Airway epithelial cell (primary cell): ENCODE measurements around a stretch of chr6.

GRCh38 chr6:7166112-7167244, 58.7 kb downstream of the RREB1 start:
- RAMPAGE, long total RNA, result no peak

- RAMPAGE, long total RNA, result no peak
Measured at GRCh38 chr6:7191973-7192327, 84.2 kb downstream of the RREB1 start.

DNA sequence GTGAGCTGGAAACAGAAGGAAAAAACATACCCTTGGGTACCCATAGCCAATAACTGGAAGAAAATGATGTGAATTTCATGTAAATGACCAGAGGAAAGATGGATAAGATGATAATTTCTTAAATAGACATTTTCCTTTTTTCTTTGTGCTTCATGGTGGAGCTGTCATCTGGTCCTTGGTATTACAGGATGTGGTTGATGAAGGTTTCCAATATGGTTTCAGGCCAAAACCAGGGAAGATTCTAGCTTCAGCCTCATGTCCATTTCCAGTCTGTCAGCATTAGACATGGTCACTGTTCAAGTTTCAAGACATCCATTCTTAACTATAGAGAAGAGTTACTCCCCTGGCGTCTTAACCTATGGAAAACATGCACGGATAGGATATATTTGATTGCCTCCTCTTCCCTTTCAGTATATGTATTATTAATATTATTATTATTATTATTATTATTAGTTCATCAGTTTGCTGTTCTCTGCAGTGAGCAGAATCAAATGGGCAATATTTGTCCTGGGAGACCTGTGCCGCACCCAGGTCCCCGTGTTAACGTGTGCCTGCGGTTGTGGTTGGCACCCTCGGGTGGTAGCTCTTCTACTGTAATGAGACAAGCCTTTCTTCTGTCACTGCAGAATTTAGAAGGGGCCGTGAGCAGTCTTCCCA, 63.5 kb downstream of the SSR1 start:
- RAMPAGE, long total RNA, result no peak

- RAMPAGE, long total RNA, result no peak
Measured at GRCh38 chr6:7389149-7389590, 372 bp downstream of the CAGE1 start.

GRCh38 chr6:7390503-7390867, 877 bp downstream of the RIOK1 start:
- RAMPAGE, long total RNA, result no peak

- RAMPAGE, long total RNA, result no peak
Measured at GRCh38 chr6:7542721-7543493, 1.4 kb downstream of the DSP start.

- RAMPAGE, long total RNA, result no peak
Measured at GRCh38 chr6:7566213-7566535, 23.8 kb upstream of the SNRNP48 start.

DNA sequence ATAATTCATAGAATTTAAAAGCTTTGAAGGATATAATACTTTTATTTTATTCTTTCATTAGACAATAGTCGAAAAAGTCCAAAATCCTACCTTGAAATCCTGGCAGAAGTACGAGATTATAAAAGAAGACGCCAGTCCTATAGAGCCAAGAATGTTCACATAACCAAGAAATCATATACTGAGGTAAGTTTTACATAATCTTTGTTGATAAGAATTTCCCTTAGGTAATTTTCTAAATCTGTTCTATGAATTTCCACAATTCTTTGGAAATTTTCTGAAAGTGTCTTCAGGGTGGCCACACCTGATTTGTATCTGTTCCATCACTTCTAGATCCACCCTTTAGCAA, 12.5 kb downstream of the SNRNP48 start:
- RAMPAGE, long total RNA, result no peak

- RAMPAGE, long total RNA, result no peak
Measured at GRCh38 chr6:7642672-7643136, 52.7 kb downstream of the SNRNP48 start.

DNA sequence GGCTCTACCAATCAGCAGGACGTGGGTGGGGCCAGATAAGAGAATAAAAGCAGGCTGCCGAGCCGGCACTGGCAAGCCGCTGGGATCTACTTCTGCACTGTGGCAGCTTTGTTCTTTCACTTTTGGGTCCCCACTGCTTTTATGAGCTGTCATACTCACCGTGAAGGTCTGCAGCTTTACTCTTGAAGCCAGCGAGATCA, 62.7 kb upstream of the EEF1E1 start:
- RAMPAGE, long total RNA, result no peak

DNA sequence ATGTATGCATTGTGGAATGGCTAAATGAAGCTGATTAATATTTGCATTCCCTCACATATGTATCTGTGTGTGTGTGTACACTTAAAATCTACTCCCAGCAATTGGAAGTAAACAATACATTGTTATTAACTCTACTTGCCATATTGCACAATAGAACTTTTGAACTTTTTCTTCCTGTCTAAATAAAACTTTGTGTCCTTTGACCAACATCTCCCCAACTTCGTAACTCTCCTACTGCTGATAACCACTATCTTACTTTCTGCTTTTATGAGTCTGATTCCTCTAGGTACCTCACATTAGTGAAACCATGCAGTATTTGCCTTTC, 220.7 kb upstream of the SLC35B3 start:
- RAMPAGE, long total RNA, result no peak

DNA sequence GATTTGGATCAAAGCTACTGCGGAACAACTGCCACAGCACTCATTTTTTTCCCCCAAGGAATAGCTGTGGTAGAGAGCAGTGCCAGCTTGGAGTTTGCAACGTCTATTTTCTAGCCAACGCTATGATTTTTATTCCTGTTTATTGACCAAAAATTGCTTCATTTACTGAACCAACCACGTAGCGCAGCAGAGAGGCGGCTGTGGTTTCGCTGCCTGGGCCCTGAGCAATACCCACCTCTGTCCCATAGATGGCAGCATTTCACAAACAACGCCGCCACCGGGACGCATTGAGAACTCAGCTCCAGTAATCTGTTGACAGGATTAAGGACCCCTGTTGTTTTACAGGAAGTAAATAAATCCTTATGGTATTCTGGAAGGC, 547.7 kb upstream of the SLC35B3 start:
- RAMPAGE, long total RNA, result no peak

GRCh38 chr6:9971632-9971917, 443.3 kb downstream of the TFAP2A start:
- RAMPAGE, long total RNA, result no peak

- RAMPAGE, long total RNA, result no peak
Measured at GRCh38 chr6:10347724-10348312, 67.1 kb downstream of the TFAP2A start.

GRCh38 chr6:10351841-10352237, 63.0 kb downstream of the TFAP2A start:
- RAMPAGE, long total RNA, result no peak

DNA sequence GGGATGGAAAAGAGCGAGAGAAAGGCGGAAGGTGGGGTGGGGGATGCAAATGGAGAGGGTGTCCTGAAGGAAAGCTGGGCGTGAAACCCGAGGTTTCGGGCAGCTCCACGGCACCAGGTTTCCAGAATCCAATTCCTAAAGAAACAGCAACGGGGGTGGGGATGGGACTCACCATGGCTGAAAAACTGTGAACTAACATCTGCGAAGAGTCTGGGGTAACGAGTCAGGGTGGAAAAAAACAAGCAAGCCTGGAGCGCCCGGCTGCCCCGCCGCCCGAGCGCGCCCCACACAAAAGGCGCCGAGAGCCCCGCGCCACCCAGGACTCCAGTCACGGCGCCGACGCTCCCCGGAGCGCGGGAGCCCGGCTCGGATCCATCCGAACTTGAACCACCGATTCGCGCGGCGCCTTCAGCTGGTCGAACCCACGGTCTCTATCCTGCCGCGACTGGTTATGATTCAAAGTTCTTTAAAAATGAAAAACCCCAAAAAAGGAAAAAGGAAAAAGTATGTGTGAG, 3.4 kb downstream of the TFAP2A start:
- RAMPAGE, long total RNA, result no peak

GRCh38 chr6:10485775-10486240, 35.3 kb upstream of the GCNT2 start:
- RAMPAGE, long total RNA, result no peak

GRCh38 chr6:10510675-10511017, 10.5 kb upstream of the GCNT2 start:
- RAMPAGE, long total RNA, result no peak

GRCh38 chr6:11087875-11088233, 5.8 kb upstream of the SMIM13 start:
- RAMPAGE, long total RNA, result no peak

DNA sequence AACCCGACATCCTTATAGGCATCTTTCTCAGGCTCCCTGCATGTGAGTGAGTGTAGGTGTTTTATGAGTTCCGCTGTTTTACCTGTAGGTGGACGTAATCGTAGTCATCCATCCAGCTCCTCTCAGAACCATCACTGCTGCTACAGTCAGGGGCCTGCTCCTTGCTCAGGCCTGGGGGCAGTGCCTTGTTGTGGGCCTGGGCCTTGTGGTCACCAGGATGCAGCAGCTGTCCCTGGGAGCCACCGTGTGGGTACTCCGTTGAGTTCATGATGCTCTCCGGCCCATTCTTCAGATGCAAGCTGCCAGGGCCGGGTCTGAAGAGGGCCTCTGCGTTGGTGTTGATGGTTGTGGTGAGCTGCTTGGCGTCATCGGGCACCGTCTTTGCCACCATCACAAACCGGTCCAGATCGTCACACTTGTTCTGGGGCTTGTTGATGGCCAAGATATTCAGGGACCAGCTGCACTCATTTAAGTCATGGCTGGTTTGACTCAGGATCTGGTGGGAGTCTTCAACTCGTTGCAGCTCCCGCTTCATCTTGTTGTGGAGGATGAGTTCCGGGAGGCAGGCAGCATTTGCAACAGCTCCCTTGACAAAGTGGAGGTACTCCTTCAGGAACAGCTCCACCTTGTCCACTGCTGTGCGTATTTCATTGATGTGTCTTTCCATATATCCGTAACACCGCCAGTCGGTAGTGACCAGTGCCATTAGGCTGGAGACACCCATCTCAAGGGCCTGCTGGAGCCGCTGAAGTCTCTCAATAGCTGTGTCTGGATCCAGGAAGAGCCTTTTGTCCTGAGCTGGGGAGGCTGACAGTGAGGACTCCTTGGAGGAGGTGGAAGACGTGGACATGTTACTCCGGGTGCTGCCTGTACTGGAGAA, 42.3 kb downstream of the NEDD9 start:
- RAMPAGE, long total RNA, result no peak